HGPS cell (cell line): ENCODE measurements around a stretch of chr22.

GRCh38 chr22:32059464-32060008 lies 16.5 kb downstream of the SLC5A1 start:
- RRBS = no CpG with 5 or more reads among the region's 7 CpGs

DNA sequence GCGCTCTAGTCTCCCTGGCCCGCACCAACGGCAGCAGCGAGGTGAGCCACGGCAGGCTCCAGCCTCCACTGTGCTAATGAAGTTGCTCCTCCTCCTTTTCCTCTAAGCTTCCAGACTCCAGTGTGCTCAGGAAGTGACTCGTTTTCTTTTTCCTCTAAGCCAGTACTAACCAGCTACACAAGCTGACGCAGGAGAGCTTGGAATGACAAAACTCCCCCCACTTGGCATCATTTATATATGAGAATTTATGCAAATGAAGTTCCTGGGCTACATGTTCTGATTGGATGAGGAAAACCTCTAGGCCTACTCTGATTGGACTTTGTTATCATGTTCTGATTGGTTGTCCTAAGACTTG lies 2.8 kb upstream of the RFPL3 start:
- RRBS = no CpG with 5 or more reads among the region's 7 CpGs

DNA sequence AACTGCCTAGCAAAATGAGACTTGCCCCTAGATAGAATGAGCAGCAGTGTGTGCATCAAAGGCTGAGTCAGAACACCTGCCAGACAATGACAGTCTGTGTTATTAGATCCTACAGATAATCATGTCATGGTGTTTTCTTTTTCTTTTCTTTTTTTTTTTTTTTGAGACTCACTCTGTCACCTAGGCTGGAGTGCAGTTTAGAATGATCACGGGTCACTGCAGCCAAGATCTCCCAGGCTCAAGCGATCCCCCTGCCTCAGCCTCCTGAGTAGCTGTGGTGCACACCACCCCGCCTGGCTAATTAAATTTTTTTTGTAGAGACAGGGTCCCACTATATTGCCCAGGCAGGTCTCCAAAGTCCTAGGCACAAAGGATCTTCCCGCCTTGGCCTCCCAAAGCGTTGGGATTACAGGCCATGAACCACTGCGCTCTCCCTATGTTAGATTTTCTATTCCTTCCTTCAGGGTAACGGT lies 1.4 kb downstream of the RTCB start:
- RRBS = no CpG with 5 or more reads among the region's 7 CpGs

GRCh38 chr22:32557477-32558100 lies 83.0 kb downstream of the FBXO7 start:
- RRBS = no CpG with 5 or more reads among the region's 5 CpGs

GRCh38 chr22:32815448-32816216 lies 14.1 kb downstream of the TIMP3 start:
- RRBS = no CpG with 5 or more reads among the region's 8 CpGs

- RRBS = 62% methylated on average over 3 of the region's 14 CpGs
Measured at GRCh38 chr22:32818528-32819256, 17.2 kb downstream of the TIMP3 start.

- RRBS = no CpG with 5 or more reads among the region's 7 CpGs
Measured at GRCh38 chr22:32826953-32827532, 25.5 kb downstream of the TIMP3 start.

- RRBS = 24% methylated on average over 4 of the region's 16 CpGs
Measured at GRCh38 chr22:33873046-33873583, 47.2 kb downstream of the LARGE1 start.

DNA sequence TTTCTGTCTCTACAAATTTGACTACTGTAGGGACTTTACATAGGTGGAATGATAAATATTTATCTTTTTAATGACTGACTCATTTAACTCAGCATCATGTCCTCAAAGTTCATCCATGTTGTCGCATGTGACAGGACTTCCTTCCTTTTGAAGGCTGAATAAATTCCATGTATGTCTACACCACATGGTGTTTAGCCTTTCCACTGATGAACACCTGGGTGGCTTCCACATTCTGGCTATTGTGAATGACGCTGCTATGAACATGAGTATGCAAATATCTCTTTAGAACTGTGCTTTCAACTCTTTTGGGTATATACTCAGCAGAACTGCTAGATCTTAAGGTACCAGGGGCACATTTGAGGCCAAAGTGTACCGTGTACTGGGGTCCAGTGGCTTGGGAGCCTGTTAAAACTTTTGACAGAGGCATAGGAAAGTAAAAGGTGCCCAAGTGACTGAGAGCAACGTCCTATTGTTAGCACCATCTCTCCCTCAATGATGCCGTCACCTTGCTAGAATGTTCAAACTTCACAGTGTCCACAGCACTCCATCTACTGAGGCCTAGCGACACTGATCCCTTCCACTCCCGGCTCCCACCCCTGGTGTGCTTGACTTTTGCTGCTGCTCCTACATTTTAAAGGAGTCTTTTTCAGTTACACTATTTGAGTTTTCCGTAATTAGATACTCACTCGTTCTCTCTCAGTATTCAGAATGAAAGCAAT lies 24.0 kb downstream of the LARGE1 start:
- RRBS = no CpG with 5 or more reads among the region's 9 CpGs

DNA sequence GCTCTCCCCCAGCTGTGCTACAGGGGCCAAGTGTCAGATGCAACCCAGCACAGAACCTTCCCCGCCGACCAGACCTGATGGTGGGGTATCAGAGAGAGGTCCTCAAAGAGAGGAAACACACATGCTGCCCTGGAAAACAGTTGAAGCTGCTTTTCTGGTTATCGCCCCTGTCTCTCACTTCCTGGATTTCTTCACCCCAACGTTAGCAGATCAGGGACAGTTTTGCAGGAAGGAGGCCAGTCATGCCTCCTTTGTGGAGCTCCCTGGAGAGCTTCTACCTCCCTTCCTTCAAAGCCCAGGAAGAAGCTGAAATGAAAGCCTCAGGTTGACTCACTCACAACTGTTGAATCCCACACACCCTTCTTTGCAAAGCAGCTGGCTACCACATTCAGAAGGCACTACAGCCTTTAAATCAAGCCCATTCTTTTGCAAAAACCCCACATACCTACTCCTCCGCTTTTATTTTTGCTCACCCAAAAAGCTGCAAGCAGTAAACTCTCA lies 23.4 kb downstream of the LARGE1 start:
- RRBS = no CpG with 5 or more reads among the region's 5 CpGs

GRCh38 chr22:35020936-35021663 lies 44.9 kb upstream of the ISX start:
- RRBS = no CpG with 5 or more reads among the region's 14 CpGs

- RRBS = no CpG with 5 or more reads among the region's 8 CpGs
Measured at GRCh38 chr22:35134613-35135164, 68.7 kb downstream of the ISX start.

- RRBS = no CpG with 5 or more reads among the region's 11 CpGs
Measured at GRCh38 chr22:35317779-35318268, 18.1 kb downstream of the TOM1 start.

- RRBS = no CpG with 5 or more reads among the region's 15 CpGs
Measured at GRCh38 chr22:35327012-35327651, 27.4 kb downstream of the TOM1 start.

GRCh38 chr22:35387410-35387927 lies 6.6 kb downstream of the HMOX1 start:
- RRBS = no CpG with 5 or more reads among the region's 4 CpGs

- RRBS = no CpG with 5 or more reads among the region's 7 CpGs
Measured at GRCh38 chr22:35486230-35486649, 54.4 kb upstream of the RASD2 start.

DNA sequence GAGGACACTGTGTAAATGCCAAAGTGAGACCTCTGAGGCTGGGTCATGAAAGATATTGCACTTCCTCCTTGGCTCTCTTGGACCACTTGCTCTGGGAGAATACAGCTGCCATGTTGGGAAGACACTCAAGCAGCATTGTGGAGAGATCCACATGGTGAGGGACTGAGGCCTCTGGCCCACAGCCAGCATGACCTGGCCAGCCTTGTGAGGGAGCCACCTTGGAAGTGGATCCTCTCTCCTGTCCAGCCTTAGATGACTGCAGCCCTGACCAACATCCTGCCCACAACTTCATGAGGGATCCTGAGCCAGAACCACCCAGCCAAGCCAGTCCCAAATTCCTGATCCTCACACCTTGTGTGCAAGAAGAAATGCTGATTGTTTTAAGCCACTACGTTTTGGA lies 30.4 kb downstream of the MB start:
- RRBS = no CpG with 5 or more reads among the region's 1 CpG

DNA sequence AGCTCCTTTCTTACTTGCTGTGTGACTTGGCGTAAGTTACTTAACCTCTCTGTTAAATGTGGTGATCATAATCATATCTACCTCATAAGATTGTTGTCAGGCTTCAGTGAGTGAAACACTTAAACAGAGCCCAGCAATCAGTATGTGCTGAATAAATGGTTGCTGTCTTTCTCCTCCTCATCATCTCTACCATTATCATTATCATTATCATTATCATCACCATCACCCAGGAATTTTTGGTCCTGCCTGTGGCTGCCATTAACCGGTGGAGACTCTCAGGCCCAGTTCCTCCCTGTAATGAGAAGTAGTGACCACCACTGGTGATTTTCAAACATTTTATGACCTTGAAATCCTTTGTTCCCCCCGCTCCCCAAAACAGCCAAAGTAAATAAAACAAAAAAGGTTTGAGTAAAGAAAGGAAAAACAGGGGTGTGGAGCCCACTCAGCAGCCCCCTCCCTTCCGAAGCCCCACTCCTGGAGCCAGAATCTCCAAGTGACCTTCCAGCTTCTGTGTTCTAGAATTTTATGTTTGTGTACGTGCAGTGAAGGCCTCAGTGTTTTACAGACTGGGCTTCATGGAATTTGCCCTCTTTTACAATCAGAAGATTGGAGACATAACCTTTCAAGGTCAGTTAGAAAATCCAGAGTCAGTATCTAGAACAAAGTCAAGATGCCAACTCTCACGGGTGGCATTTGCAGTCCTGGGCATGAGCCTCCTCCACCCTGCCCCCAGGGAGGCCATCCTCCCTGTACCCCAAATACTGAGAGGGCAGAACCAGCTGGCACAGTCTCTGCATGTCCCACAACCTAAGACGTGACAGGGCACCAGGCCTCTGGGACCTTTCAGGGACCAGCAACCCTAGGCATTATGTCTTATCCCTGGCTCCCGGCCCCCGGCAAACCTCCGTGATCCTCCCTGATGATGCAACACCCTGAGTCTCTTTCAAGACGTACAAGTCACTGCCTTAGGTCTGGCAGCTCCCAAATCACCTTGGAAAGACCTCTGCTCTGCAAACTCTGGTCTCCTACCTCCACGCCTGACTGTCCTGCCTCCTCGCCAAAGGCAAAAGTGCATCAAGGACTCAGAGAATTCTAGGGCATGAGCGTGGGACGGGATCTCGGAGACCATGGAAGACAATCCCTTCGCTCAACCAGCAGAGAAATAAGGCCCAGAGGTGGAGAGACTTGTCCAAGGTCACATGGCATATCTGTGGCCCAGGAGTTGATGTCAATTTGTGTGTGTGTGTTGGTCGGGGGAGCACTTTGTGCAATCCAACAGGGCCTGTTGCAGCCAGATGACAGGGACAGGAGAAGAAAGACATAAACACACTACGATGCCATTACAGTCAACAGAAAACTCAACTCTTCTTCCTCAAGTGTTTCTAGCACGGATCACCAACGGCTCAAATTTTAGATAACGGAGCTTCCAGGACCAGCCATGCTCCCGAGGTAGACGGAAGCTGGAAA lies 2.1 kb downstream of the MB start:
- RRBS = no CpG with 5 or more reads among the region's 24 CpGs

DNA sequence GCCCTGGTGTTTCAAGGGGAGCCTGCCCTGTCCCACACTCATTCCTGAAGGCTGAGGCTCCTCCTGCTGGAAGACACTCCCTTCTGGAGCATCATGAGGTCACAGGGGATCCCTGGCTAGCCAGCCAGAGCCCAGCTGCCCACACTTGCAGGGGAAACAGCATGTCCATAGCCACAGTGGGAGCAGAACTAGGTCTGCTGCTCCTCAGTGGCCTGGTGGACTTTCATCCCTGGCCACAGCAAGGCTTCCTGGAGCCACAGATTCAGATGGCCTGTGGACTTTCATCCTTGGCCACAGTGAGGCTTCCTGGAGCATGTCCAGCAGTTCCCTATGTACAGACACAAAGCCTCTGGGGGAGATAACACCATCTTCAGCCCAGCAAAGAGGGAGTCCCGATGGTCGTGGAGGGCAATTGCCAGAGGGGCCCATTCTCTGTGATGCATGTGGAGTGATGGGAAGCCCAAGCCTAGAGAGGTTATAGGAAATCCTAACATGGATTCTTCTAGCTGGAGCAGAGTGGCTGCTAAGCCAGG lies 5.9 kb upstream of the APOL6 start:
- RRBS = no CpG with 5 or more reads among the region's 2 CpGs

DNA sequence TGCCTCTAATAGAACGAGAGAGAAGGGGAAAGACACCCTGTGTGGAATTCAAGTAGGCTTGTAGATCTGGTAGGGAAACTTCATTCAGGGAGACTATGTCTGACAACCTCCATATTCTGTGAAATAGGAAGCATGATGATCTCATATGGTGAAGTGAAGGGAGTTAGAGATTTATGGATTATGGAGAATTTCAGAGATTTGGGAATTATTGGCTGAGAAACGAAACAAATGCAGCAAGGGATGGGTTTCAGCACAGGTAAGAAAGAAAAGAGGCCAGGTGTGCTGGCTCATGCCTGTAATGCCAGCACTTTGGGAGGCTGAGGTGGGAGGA lies 20.0 kb downstream of the APOL5 start:
- RRBS = no CpG with 5 or more reads among the region's 2 CpGs